Parotid gland (tissue), 1 donor: Measurements from ENCODE around the genes RNF34, SETD1B and PSMD9.

DNA sequence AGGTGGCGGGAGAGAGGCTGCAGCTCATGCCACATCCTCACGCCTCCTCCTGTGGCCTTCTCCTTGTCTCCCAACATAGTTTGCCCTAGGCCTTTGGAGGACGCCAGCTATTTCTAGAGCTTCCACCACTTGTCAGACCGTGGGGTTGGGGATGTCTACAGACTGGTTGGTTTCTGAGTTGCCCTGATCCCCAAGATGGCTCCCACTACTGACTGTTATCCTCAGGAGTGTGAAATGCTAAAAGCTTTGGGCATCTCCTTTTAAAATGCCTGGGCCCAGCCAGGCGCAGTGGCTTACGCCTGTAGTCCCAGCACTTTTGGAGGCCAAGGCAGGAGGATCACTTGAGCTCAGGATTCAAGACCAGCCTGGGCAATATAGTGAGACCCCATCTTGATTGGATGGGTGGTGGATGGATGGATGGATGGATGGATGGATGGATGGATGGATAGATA is 9.3 kb downstream of the P2RX4 start:
- PRO-cap = no peak

DNA sequence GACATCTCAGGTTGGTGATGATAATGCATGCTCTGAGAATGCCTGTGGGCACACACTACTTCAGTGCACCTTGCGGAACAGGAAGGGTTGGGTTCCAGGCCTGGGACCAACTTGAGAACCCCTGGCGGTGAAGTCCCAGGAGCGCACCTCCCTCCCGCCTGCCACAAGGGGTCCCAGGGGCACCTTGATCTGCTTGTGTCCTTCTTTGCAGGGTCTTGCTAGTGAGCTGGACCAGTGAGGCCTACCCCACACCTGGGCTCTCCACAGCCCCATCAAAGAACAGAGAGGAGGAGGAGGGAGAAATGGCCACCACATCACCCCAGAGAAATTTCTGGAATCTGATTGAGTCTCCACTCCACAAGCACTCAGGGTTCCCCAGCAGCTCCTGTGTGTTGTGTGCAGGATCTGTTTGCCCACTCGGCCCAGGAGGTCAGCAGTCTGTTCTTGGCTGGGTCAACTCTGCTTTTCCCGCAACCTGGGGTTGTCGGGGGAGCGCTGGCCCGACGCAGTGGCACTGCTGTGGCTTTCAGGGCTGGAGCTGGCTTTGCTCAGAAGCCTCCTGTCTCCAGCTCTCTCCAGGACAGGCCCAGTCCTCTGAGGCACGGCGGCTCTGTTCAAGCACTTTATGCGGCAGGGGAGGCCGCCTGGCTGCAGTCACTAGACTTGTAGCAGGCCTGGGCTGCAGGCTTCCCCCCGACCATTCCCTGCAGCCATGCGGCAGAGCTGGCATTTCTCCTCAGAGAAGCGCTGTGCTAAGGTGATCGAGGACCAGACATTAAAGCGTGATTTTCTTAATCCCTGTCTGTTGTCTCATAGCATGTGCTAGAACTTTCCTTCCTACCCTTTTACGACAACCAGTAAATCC is 23.6 kb downstream of the P2RX4 start:
- PRO-cap = no peak

DNA sequence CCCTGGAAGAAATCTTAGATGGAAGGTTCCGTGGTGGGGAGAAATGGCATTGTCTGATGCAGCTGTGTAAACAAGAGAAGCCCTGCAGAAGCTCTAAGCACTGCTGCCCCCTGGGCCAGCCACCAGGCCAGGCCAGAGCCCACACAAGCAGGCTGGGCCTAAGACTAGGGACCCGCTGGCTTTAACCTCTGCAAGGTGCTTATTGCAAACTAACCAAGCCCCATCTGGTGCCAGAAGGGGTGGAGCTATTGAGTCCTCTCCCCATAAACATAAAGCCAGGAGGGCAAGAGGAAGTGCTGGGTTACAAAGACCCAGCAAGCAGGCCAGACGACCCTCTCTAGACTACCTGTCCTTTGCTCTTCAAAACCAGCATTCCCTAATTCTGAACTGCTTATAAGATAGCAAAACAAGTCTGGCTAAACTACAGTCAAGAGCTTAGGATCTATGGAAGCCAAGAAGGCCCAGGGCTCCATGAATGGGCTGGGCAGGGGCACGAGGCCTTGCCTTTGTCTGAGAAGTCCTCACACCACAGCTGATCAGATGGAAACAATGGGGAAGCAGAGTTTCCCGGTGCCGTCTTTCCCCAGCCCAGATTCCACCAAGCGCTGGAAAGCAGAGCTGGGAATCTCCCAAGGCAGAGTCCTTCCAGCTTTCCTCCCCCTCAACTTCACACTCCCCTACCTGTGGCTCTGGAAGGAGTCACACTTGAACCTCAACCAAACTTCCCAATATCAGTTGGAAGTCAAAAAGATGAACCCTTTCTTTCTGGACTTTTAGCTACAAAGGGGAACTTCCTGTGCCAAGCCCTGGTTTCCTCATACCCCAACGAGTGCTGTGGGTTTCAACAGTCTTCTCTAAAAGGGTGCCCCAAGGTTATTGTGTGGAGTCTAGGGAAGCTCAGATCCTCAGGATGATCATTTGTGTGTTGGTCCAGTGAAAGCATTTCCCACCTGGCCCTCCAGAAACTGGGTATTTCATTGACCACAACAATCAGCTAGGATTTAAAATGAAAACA is 29.0 kb downstream of the P2RX4 start:
- PRO-cap = no peak

- PRO-cap = bidirectional peak, plus-strand start at chr12:121296956, minus-strand start at chr12:121296742
Measured at GRCh38 chr12:121296790-121297673, 523 bp upstream of the CAMKK2 start.

DNA sequence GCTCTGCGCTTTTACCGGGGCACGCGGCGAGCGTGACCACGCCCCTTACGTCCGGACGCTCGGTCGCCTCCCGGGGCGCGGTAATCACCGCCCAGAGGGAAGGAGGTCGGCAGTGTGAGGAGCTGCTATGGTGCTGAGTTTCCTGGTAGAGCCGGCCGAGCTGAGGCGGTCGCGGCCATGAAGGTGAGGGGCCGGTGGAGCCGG is at the start of gene RNF34:
RNF34 (plus strand) TSS at position 83 of the 204 bp plus-strand sequence.
- PRO-cap = bidirectional peak, plus-strand start at position 83 of the sequence, minus-strand start outside the sequence

DNA sequence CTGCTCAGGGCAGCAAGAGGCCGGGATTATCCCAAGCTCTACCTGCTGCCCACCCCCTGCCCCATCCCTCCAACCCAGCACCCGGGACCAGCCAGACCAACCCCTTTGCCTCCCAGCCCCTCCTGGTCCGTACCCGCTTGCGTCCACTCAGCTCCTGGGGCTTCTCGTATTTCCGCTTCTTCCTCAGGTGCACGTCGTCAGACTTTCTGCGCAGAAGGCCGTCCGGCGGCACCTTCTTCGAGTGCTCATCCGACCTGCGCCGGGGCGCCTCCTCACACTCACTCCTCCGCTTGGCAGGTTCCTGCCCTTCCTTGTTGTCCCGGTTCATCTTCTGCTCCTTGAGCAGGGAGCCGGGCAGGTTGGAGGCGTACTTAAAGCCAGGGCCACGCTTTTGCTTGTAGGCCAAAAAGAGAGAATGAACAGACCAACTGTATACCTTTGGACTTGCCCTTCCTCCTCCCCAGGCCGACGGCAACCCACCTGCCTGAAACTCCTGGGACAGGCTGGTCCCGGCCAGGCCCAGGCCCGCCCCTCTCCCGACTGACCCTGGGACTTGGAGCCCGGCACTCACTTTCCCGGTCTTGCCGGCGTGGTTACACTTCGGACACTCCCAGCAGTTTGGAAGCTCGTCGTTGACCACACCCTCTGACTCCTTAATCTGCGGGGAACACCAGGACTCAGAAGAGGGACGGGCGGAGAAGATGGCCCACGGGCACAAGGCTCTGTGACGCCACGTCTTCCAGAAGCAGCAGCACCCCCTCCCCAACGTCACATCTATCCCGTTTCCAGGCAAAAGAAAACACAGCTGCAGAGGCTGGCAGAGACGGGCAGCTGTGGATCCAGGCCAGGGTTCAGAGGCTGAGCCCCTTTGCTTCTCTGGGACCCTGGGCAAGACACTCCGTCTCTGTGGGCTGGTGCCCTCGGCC is 44.2 kb downstream of the RNF34 start:
- PRO-cap = no peak

DNA sequence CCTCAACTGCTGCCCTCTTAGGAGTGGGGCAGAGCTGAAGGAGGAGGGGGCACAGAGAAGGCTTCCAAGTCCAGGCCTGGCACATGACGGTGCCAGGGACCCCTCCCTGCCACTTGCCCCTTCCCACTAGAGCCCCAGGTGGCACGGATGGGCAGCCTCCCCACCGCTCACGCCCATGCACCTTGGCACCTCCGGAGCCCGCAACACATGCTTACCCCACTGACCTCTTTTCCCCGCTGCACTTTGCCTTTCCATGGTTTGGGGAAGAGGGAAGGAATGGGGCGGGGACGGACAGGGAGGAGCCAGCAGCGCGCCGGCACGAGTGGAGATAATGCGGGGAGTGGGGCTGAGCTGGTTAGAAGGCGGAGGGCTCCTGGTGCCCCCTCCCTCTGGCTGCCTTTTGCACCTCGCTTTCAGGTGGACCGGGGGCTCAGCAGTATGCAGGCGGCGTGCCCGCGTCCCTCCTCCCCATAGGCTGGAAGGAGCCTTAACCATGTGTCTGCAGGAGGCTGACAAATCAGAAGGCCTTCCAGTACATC is 45.0 kb downstream of the KDM2B start:
- PRO-cap = no peak

DNA sequence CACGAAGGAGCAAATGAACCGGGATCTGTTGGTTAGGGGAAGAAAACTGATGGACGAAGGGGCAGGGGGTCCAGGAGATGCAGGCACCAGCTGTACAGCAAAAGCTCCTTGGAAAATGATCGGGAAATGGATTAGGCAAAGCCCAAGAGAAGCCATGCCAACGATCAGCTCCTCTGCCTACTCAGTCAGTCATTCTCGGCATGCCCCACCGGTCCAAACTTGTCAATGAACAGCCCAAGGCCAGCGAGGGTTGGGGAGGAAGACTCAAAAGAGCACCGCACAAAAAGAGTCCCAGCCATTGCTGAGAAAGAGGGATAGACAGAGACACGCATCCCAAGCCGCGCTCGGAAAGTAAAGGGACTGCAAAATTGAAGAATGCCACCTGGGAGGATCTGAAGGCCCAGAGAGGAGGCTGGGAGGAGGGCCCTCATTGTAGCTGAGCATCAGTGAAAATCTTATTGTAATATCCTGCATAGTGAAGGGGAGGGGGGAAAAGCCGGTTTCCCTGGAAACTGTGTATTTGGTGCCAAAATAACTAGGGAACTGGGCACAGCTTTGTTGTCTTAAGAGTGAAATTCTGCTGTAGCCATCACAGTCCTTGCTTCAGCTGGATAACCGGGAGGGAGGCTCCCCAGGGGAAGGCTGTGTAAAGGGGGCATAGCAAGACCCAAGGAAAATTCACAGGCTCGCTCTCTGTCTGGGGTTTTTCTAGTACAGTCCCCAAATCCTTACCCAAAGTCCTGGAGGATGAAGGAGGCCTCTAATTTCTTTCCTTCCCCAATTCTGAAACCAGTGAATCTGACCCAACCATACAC is 4.7 kb downstream of the KDM2B start:
- PRO-cap = no peak

- PRO-cap = no peak
Measured at GRCh38 chr12:121579431-121579869, 1.4 kb downstream of the KDM2B start.

DNA sequence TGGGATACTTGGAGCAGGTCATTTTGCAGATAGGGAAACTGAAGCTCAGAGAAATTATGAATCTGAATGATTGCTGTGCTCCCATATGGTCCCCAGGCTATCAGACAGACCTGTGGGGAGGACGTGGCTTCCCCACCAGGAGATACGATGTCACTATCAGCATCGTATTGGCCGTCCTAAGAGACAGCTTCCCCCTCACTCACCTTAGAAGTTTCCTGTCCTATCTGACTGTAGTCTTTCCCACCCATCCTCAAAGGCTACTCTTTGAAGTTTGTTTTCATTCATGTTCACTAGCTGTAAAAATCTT is 813 bp upstream of the KDM2B start:
- PRO-cap = no peak

- PRO-cap = no peak
Measured at GRCh38 chr12:121610145-121610468, 29.3 kb upstream of the KDM2B start.

DNA sequence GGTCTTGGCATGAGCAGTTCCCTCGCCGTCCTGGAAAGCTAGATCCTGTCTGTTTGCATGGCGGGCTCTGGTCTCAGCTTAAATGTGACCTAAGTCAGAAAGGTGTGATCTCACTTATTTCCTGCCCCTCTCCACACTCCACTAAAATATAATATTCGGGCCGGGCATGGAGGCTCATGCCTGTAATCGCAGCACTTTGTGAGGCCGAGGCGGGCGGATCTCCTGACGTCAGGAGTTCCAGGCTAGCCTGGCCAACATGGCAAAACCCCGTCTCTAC is 44.2 kb upstream of the KDM2B start:
- PRO-cap = no peak

- PRO-cap = no peak
Measured at GRCh38 chr12:121630663-121631461, 38.6 kb downstream of the MORN3 start.

DNA sequence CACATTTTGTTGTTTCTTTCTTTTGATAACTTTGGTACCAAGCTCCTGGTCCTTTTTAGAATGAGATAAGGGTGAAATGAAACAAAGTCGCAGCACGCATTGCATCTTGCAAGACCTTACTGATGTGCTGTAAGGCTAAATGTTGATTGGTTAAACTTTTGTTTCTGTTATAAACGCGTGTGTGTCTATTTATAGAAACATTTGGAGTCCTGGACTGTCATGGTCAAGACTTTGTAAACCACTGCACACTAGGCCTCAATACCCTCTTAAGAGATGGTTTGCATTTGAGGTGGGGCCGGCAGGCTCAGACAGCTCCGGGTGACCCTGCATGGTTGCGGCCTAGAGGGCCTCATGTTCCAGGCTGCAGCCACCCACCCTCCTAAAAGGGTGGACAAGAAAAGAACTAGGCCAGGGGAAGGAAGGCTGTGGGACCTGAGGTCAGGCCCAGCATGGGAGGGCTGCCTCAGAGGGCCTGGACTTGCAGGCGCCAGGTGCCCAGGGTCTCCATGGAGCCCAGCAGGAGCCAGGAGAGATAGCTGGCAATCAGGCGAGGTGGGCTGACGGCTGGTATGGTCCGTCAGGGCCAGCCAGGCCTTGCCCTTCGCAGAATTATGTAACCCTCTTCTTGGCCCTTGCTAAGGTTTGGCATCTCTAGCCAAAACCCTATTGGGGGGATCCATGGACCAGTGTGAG is 36.7 kb downstream of the MORN3 start:
- PRO-cap = no peak

DNA sequence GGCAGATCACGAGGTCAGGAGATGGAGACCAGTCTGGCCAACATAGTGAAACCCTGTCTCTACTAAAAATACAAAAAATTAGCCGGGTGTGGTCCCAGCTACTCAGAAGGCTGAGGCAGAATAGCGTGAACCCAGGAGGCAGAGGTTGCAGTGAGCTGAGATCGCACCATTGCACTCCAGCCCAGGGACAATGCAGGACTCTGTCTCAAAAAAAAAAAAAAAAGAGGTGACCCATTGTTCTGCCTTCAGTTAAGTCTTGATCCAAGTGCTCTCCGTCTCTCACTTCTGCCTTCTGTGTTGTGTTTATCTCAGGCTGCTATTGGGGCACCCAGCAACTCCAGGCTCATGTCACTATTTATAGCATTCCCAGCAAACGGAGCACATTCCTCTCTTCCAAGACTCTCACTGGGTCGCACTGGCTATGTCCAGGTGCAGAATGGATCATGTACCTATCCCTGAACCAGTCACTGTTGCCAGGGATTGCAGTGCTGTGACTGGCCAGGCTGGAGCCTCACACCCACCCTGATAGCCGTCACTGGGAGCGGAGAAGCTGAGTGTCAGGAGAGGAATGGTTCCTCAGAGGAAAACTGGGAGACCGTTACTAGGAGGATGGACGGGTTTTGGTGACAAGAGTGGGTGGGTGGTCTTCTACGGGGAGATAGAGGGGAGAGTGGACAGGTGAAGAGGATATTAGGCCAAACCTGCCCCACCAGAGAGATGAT is 31.3 kb downstream of the RHOF start:
- PRO-cap = no peak

GRCh38 chr12:121802704-121802981 is 1.2 kb upstream of the SETD1B start:
- PRO-cap = bidirectional peak, plus-strand start at chr12:121803138, minus-strand start at chr12:121802942

DNA sequence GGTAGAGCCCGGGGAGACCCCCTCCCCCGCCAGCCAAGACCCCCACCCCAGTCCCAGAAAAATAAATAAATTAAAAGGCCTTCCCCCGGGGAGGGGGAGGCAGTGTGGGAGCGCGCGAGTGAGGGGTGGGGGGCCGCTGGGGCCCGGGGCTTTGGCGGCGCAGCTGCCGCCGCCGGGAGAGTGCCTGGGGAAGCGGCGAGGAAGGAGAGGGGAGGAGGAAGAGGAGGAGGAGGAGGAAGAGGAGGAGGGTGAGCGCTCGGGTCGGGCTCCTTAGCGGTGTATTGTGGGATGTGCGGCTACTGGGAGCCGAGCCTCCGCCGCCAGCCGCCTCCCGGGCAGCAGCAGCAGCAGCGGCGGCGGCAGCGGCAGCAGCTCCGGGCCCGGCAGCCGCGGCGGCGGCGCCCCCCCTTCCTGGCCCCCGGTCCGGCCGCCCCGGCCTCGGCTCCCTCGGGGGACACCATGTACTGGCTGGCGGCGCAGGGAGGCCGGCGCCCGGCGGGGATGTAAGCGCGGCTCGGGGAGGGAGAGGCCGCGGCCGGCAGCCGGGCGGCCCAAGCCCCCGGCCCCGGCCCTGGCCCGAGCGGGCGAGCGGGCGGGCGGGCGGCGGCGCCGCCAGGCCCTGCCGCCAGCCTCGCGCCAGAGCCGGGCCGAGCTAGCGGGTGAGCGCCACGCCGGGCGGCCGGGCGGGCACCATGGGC is at the start of gene SETD1B:
SETD1B (plus strand) TSS at position 279 of the 698 bp plus-strand sequence.
- PRO-cap = bidirectional peak, plus-strand start at position 273 of the sequence, minus-strand start at position 194 of the sequence; unidirectional peak, plus-strand start at position 639 of the sequence

GRCh38 chr12:121819267-121819883 is 15.6 kb downstream of the SETD1B start:
- PRO-cap = no peak

DNA sequence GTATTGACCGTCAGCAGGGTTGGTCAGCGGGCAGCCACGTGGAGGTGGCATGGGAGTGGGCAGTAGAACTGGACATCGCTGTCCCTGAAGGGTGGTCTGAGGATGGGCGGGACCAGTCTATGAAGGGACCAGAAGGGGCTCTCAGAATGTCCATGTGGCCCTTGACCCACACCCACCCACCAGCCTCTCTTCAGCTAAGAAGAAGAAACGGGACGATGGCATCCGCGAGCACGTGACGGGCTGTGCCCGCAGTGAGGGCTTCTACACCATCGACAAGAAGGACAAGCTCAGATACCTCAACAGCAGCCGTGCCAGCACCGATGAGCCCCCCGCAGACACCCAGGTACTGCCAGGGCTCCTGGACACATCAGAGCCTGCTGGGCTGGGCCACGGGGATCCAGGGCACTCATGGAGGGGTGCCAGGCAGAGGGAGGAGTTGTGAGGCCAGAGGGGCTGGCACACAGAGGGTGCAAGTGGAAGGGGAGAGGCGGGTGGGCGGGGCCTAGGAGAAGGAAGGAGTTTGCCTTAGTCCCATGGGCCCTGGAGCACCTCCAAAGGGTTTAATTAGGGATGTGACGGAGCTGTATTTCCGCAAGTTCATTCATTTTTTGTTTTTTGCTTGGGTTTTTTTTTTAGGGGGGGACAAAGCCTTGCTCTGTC is 21.3 kb downstream of the SETD1B start:
- PRO-cap = no peak

- PRO-cap = bidirectional peak, plus-strand start at chr12:121888834, minus-strand start at chr12:121888634
Measured at GRCh38 chr12:121888360-121889520, at the start of gene PSMD9. Gene PSMD9 (plus strand): TSS chr12:121888790.